Fibroblast of the aortic adventitia (primary cell): ENCODE results near the genes TFAP2A, PAK1IP1 and TMEM170B.

DNA sequence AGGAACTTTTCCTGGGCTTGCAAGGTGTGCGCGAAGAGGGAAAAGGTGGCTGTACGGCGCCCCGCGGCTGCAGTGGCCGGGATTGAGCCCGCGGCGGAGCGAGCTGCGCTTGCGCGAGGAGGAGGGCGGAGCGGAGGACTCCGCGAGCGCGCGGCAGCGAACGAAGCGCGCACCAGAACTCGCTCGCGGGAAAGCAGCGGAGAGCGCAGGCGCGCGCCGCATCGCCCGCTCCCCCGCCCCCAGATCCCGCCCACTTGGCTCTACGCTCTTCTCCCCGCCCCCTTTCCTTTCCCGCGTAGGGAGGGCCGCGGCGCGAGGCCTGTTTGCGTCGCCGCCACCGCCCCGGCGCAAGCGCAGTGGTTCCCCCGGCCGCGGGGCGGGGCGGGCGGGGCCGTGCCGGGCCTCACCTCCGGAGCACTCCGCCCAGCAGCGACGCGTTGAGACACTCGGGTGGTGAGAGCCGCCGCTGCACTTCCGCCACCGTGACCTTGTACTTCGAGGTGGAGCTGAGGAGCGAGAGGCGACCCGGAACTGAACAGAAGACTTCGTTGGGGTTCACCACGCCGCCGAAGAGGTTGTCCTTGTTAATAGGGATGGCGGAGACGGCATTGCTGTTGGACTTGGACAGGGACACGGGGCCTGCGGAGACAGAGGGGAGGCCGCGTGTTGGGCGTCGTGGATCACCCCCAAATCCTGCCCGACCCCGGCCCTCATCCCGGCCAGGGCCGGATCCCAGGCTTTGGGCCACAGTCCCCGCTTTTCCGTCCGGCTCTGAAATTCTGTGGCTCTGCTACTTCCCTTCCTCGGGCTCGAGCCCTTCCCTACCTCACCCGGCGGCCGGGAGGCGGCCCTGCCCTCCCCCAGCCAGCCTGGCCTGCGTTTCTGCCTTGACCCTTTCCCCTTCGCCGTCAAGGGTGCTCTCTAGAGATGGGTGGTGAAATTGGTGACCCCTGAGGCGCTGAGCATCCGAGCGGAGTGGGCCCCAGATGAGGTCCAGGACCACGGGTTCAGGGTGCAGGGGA is 10.5 kb downstream of the TFAP2A start:
- CAGE, long polyA plus RNA, result no peak

GRCh38 chr6:10414554-10415732 is at the start of gene TFAP2A:
Gene TFAP2A, minus strand, starts transcription at chr6:10415074.
- CAGE, long polyA plus RNA, result no peak

- CAGE, long polyA plus RNA, result no peak
Observed at GRCh38 chr6:10555349-10556507, 34.6 kb downstream of the GCNT2 start.

GRCh38 chr6:10694514-10695405 is at the start of gene PAK1IP1:
Gene PAK1IP1, plus strand, starts transcription at chr6:10694972.
- CAGE, long polyA plus RNA, result no peak

DNA sequence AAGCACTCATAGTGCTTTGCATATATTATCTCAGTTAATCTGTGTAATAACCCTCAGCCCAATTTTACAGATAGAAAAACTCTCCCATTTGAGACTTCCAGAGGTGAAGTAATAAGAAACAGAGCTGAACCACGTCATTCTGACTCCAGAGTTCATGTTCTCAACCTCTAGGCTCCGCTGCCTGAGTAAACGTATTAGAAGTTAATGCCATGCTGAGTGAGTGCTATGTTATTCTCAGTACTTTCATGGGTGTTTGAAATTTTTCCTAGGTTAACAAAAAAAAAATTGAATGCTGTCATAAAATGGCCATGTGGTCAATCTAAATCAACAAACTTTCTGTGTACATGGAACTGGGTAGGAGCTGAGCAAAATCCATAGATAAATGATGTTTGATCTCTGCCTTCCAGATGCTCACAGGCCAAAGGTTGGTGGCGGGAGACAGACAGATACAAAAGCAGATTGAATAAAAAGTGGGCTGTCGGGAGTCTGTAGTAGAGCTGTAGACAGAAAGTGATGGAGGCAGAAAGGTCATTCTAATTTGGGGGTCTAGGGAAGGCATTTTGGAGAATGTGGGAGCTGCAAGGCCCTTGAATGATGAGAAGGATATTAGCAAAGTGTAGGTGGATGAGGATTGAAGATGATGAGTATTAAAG is 22.7 kb upstream of the ELOVL2 start:
- CAGE, long polyA plus RNA, result no peak

DNA sequence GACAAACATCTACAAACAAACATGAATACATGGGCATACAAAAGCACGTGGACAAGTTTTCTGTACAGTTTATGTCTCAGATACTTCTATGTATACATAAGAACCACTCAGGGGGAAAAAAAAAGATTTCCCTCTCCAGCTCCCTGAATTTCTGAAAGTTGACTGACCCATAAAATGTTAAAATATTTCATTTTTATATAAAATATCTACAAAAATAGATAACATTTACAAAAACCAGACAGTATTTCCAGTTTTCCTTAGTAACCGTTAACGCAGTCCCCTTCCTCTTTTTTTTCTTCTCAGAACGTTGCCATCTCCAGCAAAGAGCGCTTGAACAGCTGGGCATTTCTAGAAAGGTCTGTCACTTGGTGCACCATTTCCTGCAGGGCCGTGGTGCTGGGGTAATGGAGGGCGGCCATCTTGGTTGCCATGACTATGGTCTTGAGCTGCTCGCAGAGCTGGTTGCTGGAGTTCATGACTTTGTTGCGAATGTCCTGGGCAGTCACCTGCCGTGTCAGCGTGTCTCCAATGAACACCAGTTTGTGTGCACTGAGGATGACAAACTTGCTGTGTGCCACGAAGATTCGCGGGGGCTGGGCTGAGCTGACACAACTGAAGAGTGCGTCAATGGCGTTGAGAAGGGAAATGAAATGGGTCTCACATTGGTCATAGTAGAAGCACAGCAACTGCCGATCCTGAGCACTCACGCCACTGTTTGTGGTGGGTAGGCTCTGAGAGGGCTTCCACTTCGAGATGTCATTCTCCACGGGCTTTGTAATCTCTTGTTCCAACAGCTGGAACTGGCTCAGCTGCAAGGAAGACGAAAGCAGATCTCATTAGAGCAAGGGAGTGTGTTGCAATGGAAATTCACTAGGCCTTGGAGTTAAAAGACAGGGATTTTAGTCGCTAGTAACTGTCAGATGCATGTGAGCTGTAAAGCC is 47.3 kb downstream of the NEDD9 start:
- CAGE, long polyA plus RNA, result no peak

DNA sequence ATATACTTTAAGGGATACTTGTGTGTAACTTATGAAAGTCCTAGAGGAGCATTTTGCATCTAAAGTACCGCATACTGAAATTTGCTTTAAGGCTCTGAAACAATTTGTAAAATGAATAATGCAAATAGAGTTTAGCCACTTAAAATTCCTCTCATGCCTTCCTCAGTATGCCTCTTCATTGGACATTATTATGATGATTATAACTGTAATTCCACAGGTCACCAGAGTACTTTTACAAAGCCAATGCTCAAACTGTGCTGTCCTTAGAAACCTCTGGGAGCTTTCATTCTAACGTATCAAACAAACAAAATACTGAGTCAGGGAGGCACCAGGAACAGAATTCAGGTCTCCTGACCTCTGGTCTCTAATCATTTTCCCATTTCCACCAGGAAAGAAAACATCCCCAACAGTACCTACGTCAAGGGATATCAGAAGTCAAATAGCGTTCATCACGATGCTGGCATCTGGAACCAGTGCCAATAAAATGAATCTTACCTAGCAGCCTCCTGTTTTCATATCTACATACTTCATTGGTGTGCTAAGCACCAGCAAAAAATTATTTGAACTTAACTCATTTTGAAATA is 38.1 kb downstream of the NEDD9 start:
- CAGE, long polyA plus RNA, result no peak

GRCh38 chr6:11206420-11207028 is 25.9 kb downstream of the NEDD9 start:
- CAGE, long polyA plus RNA, result no peak

DNA sequence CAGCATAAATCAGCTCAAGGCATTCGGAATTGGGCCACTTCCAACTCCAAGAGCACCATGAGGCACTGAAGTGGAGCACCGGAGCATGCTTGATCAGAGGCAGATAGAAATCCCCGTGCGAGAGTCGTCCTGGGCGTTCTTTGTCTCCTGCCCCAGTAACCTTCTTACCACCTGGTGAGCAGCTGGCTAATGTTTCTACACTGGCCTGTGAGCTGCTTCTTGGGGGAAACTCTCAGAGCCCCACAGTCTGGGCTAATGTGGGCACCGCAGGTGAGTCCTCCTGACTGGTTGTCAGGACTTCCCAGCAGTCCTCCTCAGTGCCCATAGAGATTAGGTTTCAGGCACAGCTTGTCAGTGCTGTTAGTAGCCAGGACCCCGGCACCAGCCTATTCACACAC is 16.6 kb downstream of the NEDD9 start:
- CAGE, long polyA plus RNA, result no peak

DNA sequence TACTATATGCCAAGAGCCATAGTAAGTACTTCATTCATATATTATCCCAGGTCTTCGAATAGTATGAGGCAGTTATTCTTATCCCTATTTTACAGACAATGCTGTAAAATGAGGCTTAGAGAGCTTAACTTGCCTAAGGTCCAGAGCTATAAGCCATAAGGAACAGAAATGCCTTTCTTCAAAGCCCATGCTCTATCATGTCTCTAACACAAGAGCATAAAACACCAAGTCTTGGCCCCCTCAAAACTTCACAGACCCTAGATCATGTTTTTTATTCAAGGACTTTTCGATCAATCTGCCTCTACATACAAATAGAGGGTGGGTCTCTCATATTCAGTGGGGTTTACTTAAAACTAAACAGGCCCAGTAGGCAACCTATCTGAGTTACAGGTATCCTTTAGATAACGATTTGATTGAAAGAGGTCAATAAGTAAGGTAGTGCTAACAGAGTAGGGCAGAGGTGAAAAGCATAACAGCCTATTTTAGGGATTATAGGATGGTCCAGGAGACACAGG is 5.1 kb downstream of the NEDD9 start:
- CAGE, long polyA plus RNA, result no peak

GRCh38 chr6:11228437-11228835 is 4.0 kb downstream of the NEDD9 start:
- CAGE, long polyA plus RNA, result no peak

GRCh38 chr6:11236228-11236813 is 3.9 kb upstream of the NEDD9 start:
- CAGE, long polyA plus RNA, result no peak

DNA sequence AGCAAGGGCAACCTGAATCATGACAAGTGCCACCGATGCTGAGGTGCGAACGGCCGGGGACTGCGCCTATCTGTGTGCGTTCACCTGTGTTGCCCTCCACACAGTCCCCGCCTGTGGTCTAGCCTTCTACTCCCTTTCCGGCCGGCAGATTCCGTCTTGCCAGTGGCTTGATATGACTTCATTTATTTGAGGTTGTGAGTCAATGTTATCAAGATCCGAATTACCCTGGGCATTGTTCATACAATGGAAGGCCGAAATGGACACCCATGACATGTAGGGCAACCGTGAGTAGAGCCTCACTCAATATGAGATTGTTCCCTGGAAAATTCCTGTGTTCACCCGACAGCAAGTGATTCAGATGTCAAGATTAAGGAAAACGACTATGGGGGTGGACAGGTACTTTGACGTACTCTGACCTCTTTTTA is 41.0 kb upstream of the NEDD9 start:
- CAGE, long polyA plus RNA, result no peak

- CAGE, long polyA plus RNA, result no peak
Observed at GRCh38 chr6:11317940-11318893, 85.7 kb upstream of the NEDD9 start.

DNA sequence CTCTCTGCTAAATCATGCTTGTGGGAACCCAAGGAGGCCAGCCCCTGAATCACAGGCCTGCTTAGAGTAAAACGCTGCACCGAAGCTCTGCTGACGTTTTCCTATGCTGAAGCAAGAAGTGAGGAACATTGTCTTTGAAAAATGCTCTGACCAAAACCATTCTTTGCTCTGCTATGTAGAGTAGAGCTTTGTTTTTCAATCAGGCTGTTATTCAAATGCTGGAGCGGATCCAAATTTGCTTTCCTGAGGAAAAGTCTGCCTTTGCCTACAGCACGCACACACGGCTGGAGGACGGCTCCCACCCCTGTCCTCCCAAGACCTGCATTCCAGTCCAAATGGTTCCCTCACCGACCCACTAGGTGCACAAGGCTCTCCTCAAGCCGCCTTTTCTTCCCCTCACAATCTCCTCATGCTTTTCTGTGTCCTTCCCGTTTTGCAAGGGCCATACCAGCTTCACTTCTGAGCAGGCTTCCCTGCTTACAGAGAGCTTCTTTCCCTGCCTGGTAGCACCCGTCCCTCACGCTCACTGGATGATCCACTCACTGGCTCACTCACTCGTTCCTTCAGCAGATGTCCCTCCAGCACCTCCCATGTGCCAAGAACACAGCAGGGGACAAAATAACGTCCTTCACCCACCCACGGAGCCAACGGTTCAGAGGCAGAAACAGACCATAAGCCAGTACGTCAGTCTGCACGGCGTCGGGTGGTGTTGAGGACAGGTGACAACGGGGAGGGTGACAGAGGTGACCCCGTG is 137.9 kb upstream of the NEDD9 start:
- CAGE, long polyA plus RNA, result no peak

GRCh38 chr6:11389477-11390594 is 147.7 kb upstream of the TMEM170B start:
- CAGE, long polyA plus RNA, result no peak

GRCh38 chr6:11414572-11415094 is 122.9 kb upstream of the TMEM170B start:
- CAGE, long polyA plus RNA, result no peak

- CAGE, long polyA plus RNA, result no peak
Observed at GRCh38 chr6:11537143-11537879, at the start of gene TMEM170B. Gene TMEM170B, plus strand, starts transcription at chr6:11537749.

GRCh38 chr6:11538778-11539059 is 1.2 kb downstream of the TMEM170B start:
- CAGE, long polyA plus RNA, result no peak

DNA sequence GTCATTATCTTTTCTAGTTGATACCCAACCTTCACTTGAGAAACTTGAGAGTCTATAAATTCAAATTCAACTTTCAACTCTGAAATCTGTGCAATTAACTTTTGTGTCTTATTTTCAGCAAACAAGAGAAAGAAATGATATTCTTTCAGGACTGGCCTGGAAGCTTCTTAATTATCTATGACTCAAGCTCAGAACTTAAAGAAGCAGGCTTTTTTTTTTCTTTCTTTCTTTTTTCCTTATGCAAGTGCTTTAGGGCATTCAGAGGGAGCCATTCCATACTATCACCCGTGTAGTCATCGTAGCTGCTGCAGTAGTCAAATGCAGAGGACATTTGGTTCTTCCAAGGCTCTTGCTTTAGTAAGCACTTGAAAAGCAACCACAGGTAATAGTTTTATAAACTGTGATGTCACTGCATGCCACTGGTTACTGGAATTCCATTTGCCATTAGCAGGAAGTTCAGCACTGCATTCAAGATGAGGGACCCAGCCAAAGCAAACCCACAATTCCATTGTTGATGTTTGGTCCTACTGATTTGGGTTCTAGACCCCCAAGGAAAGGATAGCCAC is 92.9 kb downstream of the ADTRP start:
- CAGE, long polyA plus RNA, result no peak